Foreskin fibroblast (primary cell): ENCODE measurements around a stretch of chr2.

- RRBS, result no CpG with 5 or more reads among the region's 5 CpGs
Observed at GRCh38 chr2:45242436-45242779, 233.2 kb upstream of the SIX2 start.

DNA sequence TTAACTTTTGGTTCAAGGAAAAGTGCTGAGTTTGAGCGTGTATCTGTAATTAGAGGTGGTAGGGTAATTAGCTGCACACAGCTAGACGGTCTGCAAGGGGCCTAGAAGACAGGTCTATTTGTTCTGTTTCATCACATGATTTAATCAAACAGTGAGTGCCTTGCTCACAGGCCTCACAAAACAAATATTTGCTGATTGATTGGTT lies 264.2 kb upstream of the SIX2 start:
- RRBS, result no CpG with 5 or more reads among the region's 2 CpGs

DNA sequence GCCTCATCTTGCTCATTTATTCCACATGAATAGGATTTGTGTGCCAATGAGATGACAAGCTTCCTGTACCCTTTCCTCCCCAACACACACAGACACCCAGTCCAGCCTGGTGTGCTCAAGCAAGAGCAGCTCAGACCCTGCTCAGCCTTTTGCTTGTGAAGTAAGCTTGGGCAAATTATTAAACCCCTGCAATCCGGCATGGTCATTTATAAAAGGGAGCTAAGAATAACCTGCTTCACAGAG lies 280.4 kb downstream of the SRBD1 start:
- RRBS, result no CpG with 5 or more reads among the region's 1 CpG

DNA sequence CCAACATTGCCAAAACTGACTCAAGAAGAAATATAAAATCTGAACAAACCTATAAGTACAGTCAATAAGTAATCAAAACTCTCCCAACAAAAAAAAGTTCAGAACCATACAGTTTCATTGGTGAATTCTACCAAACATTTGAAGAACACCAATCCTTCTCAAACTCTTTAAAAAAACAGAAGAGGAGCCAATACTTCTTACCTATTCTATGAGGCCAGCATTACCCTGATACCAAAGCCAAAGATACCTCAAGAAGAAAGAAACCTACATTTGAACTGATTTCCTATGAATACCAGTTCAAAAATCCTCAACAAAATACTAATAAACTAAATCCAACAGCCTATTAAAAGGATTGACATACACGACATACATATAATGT lies 187.6 kb downstream of the SRBD1 start:
- RRBS, result no CpG with 5 or more reads among the region's 1 CpG

DNA sequence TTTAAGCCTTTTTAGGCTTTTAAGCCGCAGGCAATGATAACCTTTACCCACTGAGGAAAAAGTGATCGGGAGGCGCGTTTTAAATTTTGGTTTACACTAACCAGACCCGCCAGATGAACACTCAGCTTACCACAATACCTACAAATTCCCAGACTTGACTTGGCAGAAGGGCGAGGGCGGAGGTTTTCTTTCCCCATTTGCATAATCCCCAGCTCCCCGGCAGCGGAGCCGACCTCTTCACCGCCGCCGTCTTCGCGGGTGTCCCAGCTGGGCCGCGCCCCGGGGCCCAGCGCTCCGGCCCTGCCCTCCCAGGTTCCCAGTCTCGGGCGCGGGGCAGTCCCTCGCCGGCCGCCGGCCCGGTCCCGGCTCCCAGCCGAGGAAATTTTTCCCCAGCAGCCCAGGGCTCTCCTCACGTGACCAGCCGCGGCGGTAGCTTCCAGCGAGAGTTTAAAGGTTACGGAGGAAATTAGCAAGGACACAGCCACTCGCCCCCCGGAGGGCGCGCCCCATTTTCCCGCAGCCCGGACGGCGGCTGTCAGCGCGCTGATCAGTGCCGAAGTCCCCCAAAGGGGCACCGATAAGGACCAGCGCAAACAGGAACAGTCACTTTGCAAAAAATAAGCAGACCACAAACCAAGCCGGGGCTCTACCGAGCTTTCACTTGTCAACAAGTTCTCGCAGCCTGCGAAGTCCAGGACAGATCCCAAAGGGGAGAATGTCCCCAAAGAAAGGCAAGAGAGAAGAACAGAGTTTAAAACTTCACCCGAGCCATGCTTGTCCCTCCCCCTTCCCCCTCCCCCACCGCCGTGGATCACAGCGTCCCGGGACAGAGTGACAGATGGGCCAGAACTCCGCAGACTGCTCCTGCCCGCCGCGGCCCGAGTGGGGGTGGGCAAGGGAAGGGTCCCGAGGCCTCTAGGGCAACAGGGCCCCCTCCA lies 1.4 kb upstream of the PRKCE start:
- RRBS, result 1% methylated on average over 24 of the region's 64 CpGs

DNA sequence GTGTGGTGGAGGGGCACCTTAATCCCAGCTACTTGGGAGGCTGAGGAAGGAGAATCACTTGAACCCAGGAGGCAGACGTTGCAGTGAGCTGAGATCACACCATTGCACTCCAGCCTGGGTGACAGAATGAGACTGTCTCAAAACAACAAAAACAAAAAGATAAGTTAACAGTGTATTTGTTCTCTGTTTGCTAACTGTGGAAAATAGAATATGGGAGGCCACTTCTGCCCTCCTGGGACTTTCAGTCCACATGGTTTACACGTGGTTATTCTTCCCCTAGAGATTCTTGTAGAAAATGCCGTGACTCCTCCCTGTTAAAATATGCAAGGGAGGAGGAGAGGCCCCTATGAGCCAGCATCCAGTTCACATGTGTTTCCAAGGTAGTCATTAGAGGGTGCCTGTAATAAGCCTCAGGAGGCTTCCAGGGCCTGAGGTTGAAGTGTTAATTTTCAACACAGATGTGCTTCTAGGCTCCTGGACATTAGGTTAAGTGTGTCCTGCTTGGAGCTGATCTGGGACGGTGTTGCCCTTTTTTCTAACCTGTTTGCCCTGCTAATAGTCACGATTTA lies 71.6 kb downstream of the PRKCE start:
- RRBS, result no CpG with 5 or more reads among the region's 5 CpGs

GRCh38 chr2:45821148-45821657 lies 169.7 kb downstream of the PRKCE start:
- RRBS, result no CpG with 5 or more reads among the region's 1 CpG

DNA sequence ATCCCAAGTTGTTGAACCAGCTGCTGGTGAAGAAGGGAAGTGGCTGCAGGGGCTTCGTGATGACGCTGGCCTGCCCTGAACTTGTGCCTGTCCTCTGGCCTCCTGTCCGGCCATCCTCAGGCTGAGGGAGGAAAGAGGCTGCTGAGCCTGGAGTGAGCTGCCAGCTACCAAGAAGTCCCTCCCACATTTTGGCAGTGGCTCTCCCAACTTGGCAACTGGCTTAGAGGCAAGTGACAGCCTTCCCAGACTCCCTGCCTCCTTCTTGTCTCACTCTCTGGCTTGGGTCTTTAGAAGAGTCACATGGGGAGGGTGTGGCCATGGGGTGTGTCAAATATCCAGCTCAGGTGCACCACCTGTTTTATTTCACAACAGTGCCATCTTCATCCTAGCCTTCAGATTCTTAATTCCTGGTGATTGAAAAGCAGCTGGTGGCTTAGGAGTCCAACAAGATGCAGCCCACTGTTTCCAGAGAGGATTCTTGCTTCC lies 222.9 kb downstream of the PRKCE start:
- RRBS, result no CpG with 5 or more reads among the region's 3 CpGs

GRCh38 chr2:45906418-45907135 lies 255.1 kb downstream of the PRKCE start:
- RRBS, result no CpG with 5 or more reads among the region's 12 CpGs

DNA sequence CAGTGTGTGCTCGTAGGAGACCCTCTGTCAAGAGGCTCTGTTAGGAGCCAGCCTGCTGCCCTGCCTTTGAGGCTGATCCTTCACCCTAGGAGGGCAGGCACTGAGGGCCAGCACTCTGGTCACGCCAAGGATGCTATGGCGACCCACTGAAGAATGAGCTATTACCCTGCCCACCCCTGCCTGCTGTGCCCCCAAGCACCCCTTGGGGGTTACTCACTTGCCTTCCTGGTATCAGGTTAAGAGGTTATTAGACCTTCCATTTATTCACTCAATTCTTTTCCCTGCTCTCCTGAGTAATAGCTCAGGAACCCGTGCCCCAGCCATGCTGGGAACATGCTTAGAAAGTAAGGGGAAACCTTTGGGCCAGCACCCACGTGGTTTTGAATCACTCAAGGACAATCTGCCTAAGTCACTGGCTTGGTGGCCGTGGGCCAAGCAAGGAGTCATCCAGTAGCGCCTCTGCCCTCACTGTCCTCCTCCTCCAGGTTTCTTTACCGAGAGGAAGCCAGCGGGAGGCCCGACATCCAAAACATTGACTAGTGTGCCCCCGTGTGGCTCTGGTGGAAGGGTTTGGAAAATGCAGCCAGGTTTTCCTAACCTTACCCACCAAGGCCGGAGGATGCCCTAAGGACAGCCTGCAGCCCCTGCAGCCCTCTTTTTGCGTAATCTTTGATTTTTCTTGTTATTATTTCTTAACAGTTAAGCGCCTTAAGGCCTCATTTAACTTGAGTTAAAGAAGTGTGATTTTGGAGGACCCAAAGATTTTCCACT lies 284.7 kb downstream of the PRKCE start:
- RRBS, result no CpG with 5 or more reads among the region's 14 CpGs

DNA sequence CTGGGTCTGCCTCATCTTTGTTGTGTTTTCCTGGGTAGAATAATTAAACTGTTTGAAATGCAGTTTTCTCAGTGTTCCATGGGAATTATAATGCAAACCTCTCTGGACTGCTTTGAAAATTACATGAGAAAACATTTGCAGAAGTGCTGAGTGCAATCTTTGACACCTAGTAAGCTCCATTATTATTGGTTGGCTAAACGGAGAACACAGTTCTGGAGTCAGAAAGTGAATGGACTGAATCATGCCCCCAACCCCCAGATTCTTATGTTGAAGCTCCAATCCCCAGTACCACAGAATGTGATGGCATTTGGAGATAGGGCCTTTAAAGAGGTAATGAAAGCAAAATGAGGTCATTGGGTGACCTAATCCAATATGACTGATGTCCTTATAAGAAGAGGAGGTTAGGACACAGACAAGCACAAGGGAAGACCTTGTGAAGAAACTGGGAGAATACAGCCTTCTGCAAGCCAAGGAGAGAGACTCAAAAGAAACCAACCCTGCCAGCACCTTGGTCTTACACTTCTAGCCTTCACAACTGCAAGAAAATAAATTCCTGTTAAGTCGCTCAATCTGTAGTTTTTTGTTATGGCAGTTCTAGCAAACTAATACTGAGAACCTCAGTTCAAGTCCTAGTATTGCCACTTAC lies 200.9 kb upstream of the EPAS1 start:
- RRBS, result no CpG with 5 or more reads among the region's 2 CpGs

DNA sequence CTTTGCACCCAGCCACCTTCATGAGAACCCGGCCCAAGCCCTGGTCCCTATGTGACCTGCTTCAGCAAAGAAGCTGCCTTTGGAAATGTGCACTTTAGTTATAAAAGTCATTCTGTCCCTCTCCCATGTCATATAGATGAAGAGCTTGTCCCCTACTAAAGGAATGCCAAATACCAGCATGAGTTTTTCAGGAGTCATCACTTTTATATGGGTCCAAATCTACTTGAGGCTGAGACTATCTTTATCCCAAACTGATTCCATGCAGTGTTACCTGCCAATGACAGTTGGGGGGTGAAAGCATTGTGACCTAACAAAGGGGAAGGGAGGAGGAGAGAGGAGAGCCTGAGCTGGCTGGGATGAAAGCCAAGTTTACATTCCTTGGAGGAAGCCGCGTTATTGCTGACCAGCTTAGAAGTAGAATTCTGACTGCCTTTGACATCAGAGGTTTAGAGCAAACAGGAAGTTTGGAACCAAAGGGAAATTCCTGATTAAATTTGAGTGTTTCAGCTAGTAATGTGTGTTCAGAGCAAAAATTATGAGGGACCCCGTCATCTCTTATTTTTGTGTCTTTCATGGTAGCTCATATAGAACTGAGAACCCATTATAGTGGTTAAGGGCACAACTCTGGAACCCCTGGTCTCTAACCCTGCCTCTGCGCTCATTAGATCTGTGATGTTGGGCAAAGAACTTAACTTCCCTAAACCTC lies 199.5 kb upstream of the EPAS1 start:
- RRBS, result no CpG with 5 or more reads among the region's 5 CpGs

- RRBS, result no CpG with 5 or more reads among the region's 3 CpGs
Observed at GRCh38 chr2:46307912-46308690, 10.9 kb downstream of the EPAS1 start.

DNA sequence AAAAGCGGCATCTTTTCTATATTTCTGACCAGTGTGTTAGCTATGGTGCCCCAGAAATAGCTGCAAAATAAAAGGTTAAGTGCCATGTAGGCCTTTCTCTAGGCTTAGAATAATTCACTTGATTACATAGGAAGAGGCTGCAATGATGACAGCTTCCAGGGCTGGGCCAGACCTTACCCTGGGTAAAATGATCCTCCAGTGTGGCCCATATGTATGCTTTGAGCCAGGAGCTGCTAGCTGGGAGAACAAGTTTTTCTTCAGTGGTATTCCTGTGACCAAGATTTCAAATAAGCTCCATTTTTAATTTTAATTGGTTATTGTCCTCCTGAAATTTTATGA lies 21.8 kb downstream of the EPAS1 start:
- RRBS, result no CpG with 5 or more reads among the region's 1 CpG

DNA sequence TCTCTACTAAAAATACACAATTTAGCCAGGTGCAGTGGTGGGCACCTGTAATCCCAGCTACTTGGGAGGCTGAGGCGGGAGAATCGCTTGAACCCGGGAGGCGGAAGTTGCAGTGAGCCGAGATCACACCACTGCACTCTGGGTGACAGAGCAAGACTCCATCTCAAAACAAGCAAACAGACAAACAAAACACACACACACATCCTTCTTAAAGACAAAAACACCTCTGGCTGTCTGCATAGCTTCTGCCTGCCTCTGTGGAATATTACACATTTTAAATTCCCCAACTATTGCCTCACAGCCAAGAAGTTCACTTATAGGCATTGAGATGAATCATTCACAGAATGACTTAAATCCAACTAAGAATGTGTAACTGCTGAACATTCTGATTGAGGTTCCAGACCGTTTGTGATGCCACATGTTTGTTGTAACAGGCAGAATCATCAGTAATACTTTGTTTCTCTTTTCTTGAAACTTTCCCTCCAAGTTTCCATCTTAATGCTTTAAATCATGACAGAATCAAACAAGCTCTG lies 32.5 kb downstream of the EPAS1 start:
- RRBS, result no CpG with 5 or more reads among the region's 6 CpGs

DNA sequence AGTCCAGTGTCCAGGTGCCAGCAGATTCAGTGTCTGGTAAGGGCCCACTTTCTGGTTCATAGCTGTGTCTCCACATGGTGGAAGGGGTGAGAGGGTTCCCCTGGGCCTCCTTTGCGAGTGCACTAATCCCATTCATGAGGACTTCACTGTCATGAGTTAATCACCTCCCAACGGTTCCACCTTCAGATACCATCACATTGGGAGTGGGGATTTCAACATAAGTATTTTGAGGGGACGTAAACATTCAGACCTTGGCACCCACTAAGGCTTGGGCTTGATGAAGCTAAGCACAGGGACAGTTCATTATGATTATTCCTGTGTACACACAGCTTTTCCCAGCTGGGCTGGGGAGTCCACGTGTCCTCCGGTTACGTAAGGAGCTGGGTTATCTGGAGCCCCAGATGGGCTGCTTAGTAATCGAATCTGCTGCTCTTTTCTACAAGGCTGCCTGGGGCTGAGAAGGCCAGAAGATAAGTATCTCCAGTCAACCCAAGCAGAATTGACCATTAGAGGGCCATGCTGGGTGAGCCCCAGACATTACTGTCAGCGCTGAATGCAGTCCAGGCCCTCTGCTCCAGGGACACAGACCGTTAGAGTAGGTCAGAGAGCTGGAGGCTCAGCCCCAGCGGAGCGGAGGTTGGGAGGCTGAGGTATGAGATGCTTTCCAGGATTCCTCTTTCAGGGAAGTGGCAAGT lies 42.7 kb downstream of the EPAS1 start:
- RRBS, result no CpG with 5 or more reads among the region's 11 CpGs

GRCh38 chr2:46381848-46382243 lies 84.6 kb downstream of the EPAS1 start:
- RRBS, result no CpG with 5 or more reads among the region's 8 CpGs

- RRBS, result no CpG with 5 or more reads among the region's 4 CpGs
Observed at GRCh38 chr2:46534440-46534755, 7.9 kb upstream of the RHOQ start.

DNA sequence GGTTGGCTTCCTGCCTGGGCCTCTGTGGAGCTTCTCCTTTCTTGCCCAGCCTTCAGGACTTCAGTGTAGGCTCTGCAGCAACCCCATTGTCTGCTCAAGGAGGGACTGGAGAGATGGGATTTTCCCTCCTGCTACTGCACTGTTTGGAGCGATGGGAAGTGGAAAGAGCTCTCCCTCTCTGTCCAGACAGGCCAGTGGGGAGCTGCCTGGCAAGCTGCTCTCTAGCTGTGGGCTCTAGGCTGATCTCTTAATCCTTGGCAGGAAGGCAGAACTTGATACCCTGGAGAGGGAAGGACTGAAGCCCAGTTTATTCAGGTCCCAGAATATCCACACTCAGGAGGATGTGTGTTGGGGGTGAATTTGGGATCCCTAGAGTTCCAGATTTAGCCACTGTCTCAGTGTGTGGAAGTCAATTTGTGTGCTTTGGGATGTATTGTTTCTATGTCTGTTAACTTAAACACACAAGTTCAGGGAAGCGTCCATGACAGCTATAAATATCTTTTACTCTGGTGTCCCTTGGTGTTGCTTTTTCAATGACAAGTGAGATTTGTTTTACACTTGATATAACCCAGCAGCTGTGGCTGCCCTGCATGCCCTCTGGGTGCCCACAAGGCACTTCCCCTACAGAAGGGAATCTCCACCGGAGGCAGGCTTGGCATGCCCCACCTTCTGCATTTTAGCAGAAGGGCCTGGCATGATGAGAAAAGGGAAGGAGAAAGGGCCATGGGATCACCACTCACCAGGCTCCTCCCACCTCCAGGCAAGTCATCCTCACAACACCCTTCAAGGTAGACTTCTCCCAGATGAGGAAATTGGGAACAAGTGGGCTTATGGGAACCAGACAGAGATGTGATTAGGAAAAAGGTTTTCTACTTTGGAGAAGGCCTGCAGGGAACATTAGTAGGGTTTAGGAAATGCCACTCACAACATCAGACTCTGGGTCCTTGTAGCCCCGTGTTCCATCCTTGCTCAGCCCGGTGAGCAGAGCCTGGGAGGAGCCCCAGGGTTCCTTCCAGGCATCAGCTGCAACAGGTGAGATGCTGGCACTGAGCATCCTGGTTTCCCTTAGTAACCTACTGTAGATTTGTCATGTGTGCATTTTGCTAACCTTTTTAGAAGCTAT lies 5.7 kb upstream of the ATP6V1E2 start:
- RRBS, result no CpG with 5 or more reads among the region's 5 CpGs

GRCh38 chr2:46561476-46562155 lies 19.2 kb upstream of the ATP6V1E2 start:
- RRBS, result no CpG with 5 or more reads among the region's 8 CpGs